ENCODE results near the genes GPANK1, LY6G5C, ABHD16A, VWA7, ZBTB12 and NELFE.

- PRO-cap, result no peak
- RAMPAGE, long total RNA, 3 experiments, result no peak in any of the 3 experiments
Observed at GRCh38 chr6:31632108-31633213, 11.9 kb downstream of the PRRC2A start.

GRCh38 chr6:31633214-31633572 is 12.7 kb downstream of the PRRC2A start:
- PRO-cap, result no peak
- RAMPAGE, long total RNA, 3 experiments, result no peak in any of the 3 experiments

DNA sequence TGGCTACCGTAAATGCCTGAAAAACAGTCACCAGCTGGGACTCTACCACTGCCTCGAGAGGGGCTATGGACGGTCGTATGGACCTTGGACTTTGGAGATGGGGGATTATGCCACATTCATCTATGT is 165 bp upstream of the BAG6 start:
- PRO-cap, result no peak
- RAMPAGE, long total RNA, 3 experiments, result no peak in any of the 3 experiments

- PRO-cap, result bidirectional peak, plus-strand start at chr6:31664293, minus-strand start at chr6:31664125
- RAMPAGE, long total RNA, 3 experiments, result no peak in any of the 3 experiments
Observed at GRCh38 chr6:31663834-31664765, 697 bp downstream of the GPANK1 start.

- PRO-cap, result bidirectional peak, plus-strand start at chr6:31665093, minus-strand start at chr6:31664997
- RAMPAGE, long total RNA, 3 experiments, result start-site peak on the minus strand in 2 of 3 experiments, at chr6:31664958-31665002 at its widest, 19 to 94 reads per replicate
Observed at GRCh38 chr6:31664789-31665043, at the start of gene GPANK1. GPANK1 (minus strand) TSS chr6:31664997.

- PRO-cap, result unidirectional peak, plus-strand start at chr6:31680865
- RAMPAGE, long total RNA, 3 experiments, result no peak in any of the 3 experiments
Observed at GRCh38 chr6:31680547-31681082, at the start of gene LY6G5C. LY6G5C (minus strand) TSS chr6:31681067.

DNA sequence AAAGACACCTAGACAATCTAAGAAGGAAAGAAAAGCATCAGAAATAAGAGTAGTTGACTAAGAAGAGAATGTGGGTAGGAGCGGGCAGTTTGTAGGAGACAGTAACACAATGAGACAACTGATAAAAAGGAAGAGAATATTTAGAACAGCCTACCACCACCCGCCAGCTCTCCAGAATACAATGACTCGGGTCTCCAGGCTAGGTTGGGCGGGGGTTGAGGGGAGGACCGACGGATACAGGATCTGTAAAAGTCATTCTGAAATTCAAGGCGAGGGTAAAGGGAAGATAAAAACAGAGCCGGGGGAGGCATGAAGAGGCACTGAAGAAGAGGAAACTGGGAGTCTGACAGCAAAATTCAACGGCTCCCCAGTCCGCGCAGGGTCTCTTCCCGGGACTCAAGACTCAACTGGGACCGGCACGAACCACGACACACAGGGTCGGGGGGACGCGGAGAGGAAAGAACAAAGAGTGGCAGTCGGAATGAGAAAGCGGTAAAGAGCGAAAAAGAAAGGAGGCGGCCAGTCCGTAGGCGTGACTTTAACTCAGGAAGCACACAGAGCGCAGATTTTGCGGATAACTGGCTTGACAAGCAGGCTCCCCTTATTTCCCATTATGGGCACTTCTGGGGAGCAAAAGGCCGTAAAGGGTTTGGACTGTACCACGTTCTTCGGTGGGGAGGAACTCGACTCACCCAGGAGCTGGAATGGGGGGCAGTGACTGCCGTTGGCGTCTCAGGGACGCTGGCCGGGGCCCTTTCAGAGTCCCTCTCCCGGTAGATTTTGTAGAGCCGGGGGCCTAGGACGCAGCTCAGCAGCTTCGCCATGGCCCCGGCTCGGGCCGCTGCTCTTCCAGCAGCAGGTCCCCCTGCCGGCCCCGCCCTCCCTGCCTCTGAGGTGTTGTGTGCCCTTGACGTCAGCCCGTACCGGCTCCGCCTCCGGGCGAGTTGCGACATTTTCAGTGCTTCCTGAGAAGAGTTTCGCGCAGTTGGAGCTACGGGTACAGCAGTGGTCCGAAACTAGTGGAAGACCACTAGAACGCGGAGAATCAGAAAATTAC is at the start of gene ABHD16A:
Gene ABHD16A (minus strand): TSS at position 867 of the 1,057 bp plus-strand sequence.
- PRO-cap, result bidirectional peak, plus-strand start at position 435 of the sequence, minus-strand start at position 409 of the sequence; bidirectional peak, plus-strand start at position 604 of the sequence, minus-strand start at position 540 of the sequence; bidirectional peak, plus-strand start at position 958 of the sequence, minus-strand start at position 843 of the sequence
- RAMPAGE, long total RNA, 3 experiments, result start-site peak on the minus strand in 3 of 3 experiments, centred at positions 850 to 855 of the sequence, 177 to 653 reads per replicate

DNA sequence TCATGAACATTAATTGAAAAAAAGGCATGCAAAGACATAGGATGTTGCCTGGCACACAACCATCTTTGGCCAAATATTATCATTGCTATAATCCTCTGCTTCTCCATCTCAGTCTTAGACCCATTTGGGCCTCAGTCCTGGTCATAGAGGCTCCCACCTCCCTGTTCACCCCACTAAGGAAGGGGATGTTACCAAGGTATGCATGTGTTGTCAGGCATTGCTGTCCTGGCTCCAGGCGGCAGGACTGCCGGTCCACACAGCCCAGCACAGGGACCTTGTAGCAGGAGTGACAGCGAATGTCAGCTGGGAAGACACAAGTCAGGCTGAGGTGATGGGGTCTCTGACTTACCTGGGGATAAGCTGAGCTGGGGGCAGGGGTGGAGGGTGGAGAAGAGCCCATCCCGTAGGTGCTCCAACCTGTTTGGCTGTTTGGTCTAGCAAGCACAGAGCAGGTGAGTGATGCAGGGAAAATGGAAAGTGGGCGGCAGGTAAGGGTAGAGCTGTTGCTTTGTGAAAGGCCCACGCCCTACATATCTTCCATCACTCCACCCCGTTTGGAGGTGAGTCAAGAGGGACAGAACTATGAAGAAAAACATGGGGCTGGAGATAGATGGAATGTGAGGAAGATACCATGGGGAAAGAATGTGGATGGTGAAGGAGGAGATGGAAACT is 1.5 kb downstream of the LY6G6C start:
- PRO-cap, result no peak
- RAMPAGE, long total RNA, 3 experiments, result no peak in any of the 3 experiments

DNA sequence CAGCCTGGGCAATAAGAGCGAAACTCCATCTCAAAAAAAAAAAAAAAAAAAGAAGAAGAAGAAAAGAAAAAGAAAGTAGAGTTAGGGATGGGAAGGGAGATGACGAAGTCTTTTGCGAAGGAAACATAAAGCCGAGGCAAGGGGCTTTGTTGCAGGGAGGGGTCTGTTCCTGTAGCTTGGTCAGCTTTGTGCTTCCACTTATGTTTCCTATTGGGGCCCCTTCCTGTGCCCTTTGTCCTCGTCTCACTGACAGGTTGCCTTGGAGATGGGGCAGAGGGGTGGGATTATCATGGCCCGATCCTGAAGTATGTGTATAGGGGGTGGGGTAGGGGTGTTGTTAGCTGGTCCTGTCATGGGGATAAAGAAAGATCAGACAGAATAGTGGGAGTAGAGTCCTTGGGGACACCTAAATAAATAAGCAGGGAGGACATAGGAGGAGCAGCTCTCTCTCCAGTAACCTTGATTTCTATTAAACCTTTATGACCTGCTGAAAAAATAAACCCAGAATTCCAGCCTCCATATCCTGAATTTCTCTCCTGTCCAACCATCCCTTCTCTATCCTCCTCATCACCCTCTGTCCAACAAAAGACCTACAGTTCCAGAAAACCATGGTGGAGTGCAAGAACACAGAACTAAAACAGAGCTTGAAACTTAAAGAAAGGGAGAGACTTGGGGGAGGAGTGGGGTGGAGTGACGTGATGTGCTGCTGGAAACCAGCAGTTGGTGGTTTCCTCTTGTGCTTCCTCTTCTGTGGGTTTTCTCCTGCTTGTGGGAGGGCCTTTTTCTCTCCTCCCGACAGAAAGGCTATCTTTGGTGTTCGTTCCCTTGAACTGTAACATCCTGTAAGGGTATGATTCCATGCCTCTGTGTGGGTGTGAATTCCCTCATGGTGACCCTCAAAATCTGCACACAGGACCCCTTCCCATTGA is 1.3 kb upstream of the CLIC1 start:
- PRO-cap, result bidirectional peak, plus-strand start at position 747 of the sequence, minus-strand start at position 639 of the sequence
- RAMPAGE, long total RNA, 3 experiments, result no peak in any of the 3 experiments

DNA sequence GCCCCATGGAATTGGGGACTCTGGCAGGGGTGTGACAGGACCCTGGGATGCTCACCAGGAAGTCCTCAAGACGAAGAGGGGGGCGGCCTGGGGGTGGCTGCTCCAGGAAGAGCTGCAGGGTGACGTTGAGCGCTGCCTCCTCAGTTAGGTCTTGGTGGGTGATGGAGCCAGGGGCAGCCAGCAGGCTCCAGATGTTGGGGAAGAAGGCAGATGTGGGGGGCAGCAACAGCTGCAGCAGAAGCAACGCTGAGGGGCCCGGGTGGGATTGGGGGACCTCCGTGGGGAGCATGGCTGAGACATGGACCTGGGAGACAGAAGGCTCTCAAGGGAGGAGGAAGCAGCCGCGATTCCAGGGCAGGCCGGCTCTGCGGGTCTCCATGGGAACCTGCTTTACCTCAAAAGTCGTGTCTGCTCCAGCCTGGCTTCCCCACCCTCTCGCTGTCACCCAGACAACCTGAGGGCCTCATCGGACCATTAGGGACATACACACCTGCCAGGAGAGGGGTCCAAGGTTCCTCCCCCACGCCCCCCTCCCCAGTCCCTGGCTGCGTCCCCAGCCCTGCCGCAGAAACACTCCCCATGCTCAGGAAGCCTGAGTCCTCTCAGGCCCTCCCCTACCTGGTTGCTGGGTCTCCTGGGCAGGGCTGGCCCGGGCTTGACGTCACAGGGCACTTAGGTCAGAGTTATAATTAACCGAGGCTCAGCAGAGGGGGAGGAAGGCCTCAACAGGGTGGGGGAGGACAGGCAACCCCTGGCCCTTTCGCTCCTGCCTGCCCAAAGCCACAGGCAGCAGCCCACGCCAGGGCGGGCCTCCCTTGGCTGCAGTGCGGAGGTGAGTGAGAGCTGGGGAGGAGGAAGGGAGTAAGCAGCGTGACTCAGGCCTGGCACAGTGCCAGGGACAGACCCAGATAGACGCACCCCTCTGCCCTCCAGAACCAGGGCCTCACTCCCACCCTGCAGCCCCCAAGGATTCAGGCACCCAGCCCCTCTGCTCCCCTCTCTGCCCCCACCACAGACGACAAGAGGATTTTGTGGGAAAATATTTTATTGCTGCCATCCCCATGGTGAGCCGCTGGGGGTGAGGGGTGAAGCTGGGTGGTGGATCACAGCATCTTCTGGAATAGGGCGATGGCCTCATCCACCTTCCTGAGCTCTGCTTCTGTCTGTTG is at the start of gene VWA7:
Gene VWA7 (minus strand): TSS at position 838 of the 1,169 bp plus-strand sequence.
- PRO-cap, result bidirectional peak, plus-strand start at position 706 of the sequence, minus-strand start at position 604 of the sequence
- RAMPAGE, long total RNA, 3 experiments, result no peak in any of the 3 experiments

GRCh38 chr6:31817904-31818174 is 2.5 kb downstream of the HSPA1A start:
- PRO-cap, result no peak
- RAMPAGE, long total RNA, 3 experiments, result no peak in any of the 3 experiments

DNA sequence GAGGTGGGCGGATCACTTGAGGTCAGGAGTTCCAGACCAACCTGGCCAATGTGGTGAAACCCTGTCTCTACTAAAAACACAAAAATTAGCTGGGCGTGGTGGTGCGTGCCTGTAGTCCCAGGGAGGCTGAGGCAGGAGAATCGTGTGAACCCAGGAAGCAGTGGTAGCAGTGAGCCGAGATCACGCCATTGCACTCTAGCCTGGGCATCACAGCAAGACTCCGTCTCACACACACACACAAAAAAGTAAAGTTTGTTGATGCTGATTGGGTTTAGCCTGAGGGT is 2.8 kb downstream of the HSPA1A start:
- PRO-cap, result no peak
- RAMPAGE, long total RNA, 3 experiments, result no peak in any of the 3 experiments

- PRO-cap, result no peak
- RAMPAGE, long total RNA, 3 experiments, result no peak in any of the 3 experiments
Observed at GRCh38 chr6:31821250-31821606, 5.9 kb downstream of the HSPA1A start.

GRCh38 chr6:31877504-31878218 is 1.1 kb downstream of the SLC44A4 start:
- PRO-cap, result no peak
- RAMPAGE, long total RNA, 3 experiments, result no peak in any of the 3 experiments

DNA sequence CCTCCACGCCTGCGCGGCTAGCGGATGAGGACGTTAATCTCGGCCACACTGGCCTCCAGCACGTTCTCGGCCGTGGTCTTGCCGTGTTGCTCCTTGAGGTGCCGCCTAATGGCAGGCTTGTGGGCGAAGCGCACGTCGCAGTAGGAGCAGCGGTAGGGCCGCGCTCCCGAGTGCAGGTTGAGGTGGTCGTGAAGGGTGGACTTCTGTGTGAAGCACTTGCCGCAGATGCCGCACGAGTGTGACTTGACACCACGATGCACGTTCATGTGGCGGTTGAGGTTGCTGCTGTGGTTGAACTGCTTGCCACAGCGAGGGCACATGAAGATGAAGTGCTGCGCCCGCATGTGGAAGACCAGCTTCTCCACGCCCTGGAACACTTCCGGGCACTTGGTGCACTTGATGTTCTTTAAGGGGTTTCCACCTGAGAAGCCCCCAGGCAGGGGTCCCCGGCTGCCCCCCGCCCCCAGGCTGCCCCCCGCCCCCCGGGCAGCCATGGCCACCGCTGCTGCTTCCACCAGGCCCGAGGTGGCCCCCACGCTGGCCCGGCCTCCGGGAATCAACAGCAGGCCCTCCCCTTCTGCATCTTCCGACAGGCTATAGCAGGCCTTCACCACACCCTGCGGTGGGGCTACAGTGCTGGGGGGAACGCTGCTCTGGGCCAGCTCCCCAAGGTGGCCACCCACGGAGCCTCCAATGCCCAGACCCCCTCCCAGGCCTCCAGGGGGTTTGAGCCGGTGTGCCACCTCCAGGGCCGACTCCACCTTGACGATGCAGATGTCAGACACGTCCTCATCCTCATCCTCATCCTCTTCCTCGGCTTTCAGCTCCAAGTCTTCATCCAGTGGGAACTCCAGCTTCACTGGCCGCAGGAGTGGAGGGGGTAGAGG is 1.7 kb downstream of the ZBTB12 start:
- PRO-cap, result no peak
- RAMPAGE, long total RNA, 3 experiments, result no peak in any of the 3 experiments

DNA sequence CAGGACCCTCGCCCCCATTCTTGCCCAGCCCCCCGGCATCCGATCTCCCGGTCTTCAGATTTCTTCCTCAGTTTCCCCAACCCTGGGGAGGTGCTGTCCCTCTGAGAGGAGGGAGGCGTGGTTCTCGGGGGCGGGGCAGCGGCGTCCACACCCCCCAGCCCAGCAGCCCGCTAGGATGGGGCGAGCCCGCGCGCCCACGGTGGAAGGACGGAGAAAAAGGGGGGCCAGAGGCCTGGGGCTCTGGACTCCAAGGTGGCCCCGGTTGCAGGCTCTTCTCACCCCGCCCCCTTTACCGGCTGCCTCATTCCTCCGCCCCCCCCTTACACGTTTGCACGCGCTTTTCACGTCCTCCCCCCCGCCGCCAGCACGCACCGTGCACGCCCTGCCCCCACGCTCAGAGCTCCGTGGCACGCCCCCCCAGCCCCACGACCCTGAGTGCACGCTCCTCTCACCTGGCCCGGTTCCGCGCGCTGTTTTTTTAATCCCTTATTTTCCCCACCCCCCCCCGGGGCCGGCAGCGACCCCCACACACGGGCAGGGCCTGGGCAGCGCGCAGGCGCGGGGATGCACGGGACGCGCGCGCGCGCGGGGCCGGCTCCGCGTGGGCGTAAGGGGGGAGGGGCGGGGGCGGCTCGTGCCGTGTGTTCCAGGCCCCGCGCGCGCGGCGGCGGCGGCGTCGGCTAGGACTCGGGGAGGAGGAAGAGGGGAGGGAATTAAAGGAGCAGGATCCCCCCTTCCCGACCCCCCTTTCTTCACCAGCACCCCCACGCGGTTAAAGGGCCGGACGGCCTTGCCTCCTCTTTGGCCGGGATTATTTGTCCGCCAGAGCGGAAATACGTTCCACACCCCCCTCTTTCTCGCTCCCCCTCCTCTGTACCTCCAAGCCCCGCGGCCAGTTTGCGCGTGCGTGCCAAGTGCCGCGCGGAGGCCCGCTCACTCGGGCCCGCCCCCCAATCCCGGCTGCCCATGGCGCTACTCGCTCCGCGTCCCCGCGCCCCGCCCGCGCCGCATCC is at the start of gene ZBTB12:
Gene ZBTB12 (minus strand): TSS at position 702 of the 1,013 bp plus-strand sequence.
- PRO-cap, result bidirectional peak, plus-strand start outside the sequence, minus-strand start at position 689 of the sequence
- RAMPAGE, long total RNA, 3 experiments, result no peak in any of the 3 experiments

DNA sequence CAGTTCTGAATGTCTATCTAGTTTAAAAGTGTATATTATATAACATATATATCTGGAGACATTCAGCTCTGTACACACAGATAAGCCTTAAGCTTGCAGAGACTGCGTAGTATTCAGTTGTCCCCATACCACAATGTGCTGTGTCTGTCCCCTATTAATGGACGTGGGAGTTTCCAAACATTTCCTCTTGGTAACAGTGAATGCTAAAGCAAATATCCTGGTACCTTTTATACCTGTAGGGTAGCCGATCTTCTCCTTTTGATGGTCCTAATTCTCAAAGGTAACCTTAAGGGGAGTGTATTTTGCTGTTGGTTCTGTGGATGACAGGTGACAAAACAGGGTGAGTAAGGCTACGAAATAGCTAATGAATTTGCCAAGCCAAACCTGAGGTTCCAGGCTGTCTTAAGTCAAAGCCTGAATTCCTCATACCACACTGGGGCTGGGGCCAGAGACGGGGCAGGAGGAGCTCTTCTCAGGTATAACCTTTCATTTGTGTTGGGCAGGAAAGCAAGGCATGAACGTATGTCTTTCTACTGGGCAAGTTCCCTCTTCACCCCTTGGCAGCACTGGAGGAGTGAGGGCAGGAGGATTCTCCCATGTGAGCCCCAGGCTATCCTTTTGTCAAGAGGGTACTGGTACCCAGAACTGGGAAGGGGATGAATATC is 7.7 kb upstream of the C2 start:
- PRO-cap, result no peak
- RAMPAGE, long total RNA, 3 experiments, result no peak in any of the 3 experiments

DNA sequence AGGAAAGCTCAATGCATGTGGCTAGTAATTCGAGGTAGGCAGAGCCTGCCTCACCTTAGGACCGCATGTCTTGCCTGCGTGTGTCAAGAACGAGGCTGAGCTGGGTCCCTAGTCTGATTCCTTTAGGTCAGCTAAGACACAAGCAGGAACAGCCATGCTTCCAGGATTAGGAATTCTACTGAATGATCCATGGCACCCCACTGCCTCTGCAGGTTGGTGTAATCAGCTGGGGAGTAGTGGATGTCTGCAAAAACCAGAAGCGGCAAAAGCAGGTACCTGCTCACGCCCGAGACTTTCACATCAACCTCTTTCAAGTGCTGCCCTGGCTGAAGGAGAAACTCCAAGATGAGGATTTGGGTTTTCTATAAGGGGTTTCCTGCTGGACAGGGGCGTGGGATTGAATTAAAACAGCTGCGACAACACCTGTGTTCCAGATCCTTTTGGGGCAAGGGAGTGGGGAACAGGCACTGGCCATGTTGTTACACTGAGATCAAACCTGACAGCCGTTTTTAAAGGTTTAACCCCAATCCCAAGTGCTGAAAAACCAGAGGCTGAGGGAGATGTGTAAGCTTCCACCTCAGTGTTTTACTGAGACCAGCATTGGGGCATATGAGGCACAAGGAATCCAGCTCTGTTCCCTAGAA is 5.9 kb downstream of the CFB start:
- PRO-cap, result no peak
- RAMPAGE, long total RNA, 3 experiments, result no peak in any of the 3 experiments

DNA sequence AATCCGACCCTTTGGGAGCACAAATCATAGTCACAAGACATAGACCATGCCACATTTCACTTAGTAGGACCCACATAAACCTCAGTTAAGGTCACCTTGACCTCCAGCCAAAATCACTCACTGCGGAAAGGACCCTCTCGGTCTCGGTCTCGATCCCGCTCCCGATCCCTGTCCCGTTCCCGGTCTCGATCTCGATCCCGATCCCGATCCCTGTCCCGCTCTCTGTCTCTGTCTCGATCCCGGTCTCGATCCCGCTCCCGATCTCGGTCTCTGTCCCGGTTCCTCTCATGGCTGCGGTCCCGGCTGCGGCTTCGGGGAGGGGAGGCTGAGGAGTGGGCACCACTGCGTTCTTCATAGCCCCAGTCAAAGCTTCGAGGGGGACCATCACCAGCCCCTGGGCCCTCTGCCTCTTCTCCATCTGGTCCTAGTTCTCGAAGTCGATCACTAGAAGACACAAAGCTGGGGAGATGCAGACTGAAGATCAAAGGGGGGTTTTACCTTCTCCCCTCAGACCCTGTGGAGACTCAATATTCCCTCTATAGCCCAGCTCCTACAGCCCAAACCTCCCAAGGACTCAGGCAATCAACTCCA is 4.2 kb downstream of the NELFE start:
- PRO-cap, result no peak
- RAMPAGE, long total RNA, 3 experiments, result no peak in any of the 3 experiments

DNA sequence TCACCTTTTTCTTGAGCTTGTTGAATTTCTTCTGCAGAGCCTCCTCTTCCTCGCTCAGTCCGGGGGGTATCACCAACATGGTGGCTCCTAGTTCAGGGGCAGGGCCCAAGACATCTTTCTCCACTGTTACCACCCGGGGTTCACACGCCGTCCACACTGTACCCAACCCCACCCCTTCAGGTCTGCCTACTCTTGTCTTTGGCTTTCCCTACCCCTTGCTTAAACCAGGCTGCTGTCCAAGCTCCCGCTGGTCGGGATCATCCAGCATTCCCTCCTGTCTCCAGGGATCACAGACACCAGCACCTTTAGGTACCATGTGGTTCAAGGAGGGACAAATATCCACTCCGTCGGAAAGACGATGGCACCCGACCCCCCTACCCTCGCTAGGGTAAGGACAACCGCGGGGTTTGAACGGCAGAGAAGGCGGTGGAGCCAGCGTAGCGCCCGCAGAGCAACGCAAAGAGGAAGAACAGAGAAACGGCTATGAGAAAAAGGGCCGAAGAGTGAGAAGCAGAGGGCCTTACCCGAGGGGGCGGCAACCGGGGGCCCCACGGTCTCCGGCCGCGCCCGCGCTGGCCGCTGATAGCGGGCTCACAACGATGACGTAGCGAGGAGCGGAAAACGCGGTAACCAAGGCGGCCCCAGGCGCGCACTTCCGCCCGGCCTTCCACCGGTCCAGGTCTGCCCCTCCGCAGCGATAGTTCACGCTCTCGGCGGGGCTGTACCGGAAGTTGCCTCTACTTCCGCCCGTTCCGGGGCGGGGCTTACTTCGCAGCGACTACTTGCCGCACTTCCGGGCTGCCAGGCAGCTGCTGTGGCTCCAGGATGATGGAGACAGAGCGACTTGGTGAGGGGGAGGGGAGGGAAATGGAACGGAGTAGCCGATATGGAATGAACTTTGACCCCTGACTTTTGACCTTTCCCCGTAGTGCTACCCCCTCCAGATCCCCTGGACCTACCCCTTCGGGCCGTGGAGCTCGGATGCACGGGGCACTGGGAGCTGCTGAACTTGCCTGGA is at the start of gene NELFE:
Gene NELFE (minus strand): TSS at position 604 of the 1,018 bp plus-strand sequence.
- PRO-cap, result bidirectional peak, plus-strand start at position 808 of the sequence, minus-strand start at position 584 of the sequence
- RAMPAGE, long total RNA, 3 experiments, result start-site peak on the plus strand in 2 of 3 experiments, centred at positions 808 to 810 of the sequence, 154 to 206 reads per replicate; start-site peak on the minus strand in 3 of 3 experiments, centred at positions 584 to 591 of the sequence, 122 to 620 reads per replicate